HepG2 (cell line): Measurements from ENCODE around the gene CCDC68.

DNA sequence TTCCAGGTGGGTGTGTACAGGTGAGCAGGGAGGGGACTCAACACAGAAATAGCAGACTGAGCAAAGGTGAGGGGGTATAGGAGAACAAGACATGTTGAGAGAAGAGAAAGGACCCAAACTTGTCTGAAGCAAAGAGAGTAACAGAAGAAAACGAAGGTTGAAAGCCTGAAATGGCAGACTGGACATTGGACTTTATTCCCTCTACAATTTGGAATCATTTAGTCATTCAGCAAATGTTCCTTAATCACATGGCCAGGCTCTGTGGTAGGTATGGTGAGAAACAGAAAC, 23.3 kb downstream of the MRO start:
- RRBS, 2 experiments = no CpG with 5 or more reads among the region's 1 CpG
CAGE:
- cytosol, long polyA minus RNA = no peak
- cytosol, long polyA plus RNA = no peak
- long polyA plus RNA = no peak
- nucleus, long polyA minus RNA = no peak
- nucleus, long polyA plus RNA = no peak

DNA sequence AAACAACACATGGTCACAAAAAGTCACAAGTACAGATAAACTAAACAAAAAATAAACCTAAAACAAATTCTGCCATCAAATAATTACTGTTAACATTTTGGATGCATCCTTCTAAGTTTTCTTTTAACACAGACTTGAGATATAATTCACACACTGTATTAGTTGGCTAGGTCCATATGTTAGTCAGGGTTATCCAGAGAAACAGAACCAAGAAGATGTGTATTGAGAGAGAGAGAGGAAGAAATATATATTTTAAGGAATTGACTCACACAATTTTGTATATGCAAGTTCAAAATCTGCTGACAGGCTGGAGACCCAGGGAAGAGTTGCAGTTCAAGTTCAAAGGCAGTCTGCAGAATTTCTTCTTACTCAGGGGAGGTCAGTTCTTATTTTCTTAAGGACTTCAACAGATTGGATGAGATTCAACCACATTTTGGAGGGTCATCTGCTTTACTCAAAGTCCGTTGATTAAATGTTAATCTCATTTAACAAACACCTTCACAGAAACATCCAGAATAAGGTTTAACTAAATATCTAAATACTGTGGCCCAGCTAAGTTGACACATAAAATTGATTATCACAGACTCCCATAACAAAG, 23.0 kb upstream of the MRO start:
- RRBS, 2 experiments = no CpG with 5 or more reads among the region's 1 CpG
CAGE:
- cytosol, long polyA minus RNA = no peak
- cytosol, long polyA plus RNA = no peak
- long polyA plus RNA = no peak
- nucleus, long polyA minus RNA = no peak
- nucleus, long polyA plus RNA = no peak

- RRBS, 2 experiments = no CpG with 5 or more reads among the region's 2 CpGs
CAGE:
- cytosol, long polyA minus RNA = no peak
- cytosol, long polyA plus RNA = no peak
- long polyA plus RNA = no peak
- nucleus, long polyA minus RNA = no peak
- nucleus, long polyA plus RNA = no peak
These were observed 23.6 kb upstream of the ELAC1 start for GRCh38 chr18:50944257-50944600.

DNA sequence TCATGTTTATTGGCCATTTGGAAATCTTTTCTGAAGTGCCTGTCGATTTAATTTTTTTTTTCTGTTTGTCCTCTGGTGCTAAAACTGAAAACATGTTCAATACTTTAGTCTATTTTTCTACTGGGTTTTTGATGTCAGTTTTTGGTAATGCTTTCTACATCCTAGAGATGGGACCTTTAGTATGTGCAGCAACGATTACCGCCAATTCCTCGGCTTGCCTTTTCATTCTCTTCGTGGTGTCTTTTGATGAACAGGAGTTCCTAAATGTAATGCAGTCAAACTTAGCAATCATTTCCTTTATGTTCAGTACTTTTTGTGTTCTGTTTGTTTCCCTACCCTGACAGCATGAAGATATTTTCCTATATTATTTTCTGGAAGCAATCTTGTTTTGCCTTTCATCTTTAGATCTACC, 55.9 kb downstream of the MEX3C start:
- RRBS, 2 experiments = no CpG with 5 or more reads among the region's 5 CpGs
CAGE:
- cytosol, long polyA minus RNA = no peak
- cytosol, long polyA plus RNA = no peak
- long polyA plus RNA = no peak
- nucleus, long polyA minus RNA = no peak
- nucleus, long polyA plus RNA = no peak

DNA sequence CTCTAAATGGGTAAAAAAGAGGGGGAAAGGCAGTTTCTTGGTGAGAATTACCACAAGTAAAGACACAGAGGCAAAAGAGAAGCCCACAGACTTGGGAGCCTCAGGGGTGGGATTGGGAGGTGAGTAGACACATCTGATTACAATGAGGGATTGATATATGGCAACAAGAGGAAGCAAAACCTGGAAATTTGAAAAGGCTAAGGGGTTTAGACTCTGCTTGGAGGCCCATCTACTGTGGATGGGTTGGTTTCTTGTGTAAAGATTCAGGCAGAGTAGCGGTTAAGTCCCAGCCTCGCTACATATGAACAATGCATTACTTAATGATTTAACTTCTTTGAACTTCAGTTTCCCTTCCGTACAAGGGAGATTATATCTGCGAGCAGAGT, 13.9 kb upstream of the MEX3C start:
- RRBS, 2 experiments = no CpG with 5 or more reads among the region's 4 CpGs
CAGE:
- cytosol, long polyA minus RNA = no peak
- cytosol, long polyA plus RNA = no peak
- long polyA plus RNA = no peak
- nucleus, long polyA minus RNA = no peak
- nucleus, long polyA plus RNA = no peak

- RRBS, 2 experiments = no CpG with 5 or more reads among the region's 5 CpGs
CAGE:
- cytosol, long polyA minus RNA = no peak
- cytosol, long polyA plus RNA = no peak
- long polyA plus RNA = no peak
- nucleus, long polyA minus RNA = no peak
- nucleus, long polyA plus RNA = no peak
These were observed 66.3 kb upstream of the DCC start for GRCh38 chr18:52273776-52274030.

DNA sequence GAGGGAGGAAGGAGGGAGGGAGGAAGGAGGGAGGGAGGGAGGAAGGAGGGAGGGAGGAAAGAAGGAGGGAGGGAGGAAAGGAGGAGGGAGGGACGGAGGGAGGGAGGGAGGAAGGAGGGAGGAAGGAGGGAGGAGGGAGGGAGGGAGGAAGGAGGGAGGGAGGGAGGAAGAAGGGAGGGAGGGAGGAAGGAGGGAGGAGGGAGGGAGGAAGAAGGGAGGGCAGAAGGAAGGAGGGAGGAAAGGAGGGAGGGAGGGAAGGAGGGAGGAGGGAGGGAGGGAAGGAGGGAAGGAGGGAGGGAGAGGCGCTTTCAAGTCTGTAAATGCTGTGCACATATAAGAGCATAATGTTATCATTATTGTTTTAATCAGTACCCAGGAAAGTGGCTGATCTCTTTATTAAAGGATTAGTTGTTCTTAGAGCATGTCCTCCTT, 363.2 kb downstream of the MBD2 start:
- RRBS, 2 experiments = no CpG with 5 or more reads among the region's 2 CpGs
CAGE:
- cytosol, long polyA minus RNA = no peak
- cytosol, long polyA plus RNA = no peak
- long polyA plus RNA = no peak
- nucleus, long polyA minus RNA = no peak
- nucleus, long polyA plus RNA = no peak

DNA sequence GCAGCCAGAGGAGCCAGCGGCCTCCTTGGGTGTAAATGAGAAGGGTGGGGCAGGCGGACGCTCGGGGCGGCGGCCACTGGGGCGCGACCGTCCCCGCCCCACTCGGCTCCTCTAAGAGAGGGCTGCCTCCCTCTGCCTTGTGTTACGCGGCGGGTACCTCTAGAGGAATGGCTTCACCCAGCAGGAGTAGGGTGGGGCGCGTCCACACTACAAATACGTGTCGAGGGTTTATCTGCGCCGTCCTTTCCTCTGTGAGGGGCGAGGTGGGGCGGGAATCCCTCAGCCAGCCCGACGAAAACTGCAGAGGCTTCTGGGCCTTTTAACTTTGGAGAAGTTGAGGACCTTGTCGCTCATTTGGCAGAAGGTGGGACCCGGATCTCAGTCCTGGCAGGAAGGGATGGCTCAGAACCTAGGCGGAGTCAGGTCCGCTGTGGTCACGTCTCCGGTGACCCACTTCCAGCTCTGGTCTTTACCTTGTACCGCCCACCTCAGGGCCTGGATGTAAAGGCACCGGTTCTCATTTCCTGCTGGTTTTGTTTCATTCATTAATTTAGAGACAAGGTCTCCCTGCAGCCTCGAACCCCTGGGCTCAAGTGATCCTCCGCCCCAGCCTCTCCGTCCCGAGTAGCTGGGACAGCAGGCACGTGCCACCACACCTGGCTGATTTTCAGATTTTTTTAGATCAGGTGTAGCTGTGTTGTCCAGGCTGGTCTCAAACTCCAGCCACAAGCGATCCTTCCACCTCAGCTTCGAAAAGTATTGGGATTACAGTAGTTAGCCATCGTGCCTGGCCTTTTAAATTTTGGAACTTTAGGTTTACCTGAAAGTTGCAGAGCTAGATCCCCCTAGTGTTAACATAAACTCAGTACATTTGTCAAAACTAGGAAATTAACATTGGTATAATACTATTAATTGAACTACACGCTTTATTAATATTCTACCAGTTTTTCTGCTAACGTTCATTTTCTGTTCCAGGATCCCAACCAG, 645 bp downstream of the POLI start:
- RRBS, 2 experiments = 2 to 3% methylated on average over 7 of the region's 42 CpGs
CAGE:
- cytosol, long polyA minus RNA = no peak
- cytosol, long polyA plus RNA = no peak
- long polyA plus RNA = no peak
- nucleus, long polyA minus RNA = no peak
- nucleus, long polyA plus RNA = no peak

DNA sequence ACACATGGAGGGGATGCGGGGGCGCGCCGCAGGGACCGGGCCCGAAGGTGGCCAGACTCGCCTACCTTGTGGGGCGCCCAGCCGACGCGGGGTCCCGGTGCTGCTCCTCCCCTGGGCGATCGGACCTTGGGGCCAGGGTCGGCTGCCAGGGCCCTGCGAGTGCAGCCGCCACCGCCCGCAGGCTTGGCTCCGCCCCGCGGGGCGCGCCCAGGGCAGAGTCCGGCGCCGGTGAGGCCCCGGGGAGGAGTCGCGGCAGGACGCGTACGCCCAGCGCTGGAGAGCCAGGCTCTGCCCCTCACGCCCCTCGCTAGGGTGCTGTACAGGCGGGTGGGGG, at the start of gene CCDC68:
Gene CCDC68 (minus strand): TSS at position 191 of the 334 bp plus-strand sequence.
- RRBS, 2 experiments = 2% methylated on average over 8 of the region's 37 CpGs
CAGE:
- cytosol, long polyA minus RNA = no peak
- cytosol, long polyA plus RNA = no peak
- long polyA plus RNA = no peak
- nucleus, long polyA minus RNA = no peak
- nucleus, long polyA plus RNA = no peak

DNA sequence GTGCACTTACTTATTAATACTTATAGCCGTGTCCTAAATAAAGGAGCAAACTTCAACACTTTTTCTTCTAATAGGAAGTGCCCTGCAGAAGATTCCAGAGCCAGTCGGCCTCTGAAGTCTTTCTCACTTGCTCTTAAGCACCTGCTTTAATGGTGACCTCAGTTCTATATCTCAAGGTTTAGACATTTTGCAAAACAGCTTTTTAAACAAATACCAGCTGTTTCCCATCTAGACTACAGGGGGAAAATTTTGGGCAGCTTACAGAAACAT, 285.2 kb upstream of the CCDC68 start:
- RRBS, 2 experiments = no CpG with 5 or more reads among the region's 2 CpGs
CAGE:
- cytosol, long polyA minus RNA = no peak
- cytosol, long polyA plus RNA = no peak
- long polyA plus RNA = no peak
- nucleus, long polyA minus RNA = no peak
- nucleus, long polyA plus RNA = no peak

DNA sequence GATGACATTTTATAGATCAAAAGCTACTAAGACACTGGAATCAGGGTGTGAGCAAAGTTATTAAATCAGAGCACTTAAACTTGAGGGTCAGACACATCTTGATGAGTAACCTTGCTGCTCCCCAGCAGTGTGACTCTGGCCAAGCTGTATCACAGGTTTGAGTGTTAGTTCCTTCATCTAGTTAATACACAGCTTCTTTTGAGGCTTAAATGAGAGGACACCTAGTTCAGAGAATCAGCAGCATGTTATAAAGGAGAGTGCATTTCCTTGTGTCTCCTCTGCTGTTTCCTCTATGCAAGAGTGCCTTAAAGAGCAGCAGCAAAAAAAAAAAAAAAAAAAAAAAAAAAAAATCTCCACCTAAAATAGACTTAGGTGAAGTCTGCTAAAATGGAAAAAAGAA, 261.9 kb downstream of the TCF4 start:
CAGE:
- cytosol, long polyA minus RNA = no peak
- cytosol, long polyA plus RNA = no peak
- long polyA plus RNA = no peak
- nucleus, long polyA minus RNA = no peak
- nucleus, long polyA plus RNA = no peak

GRCh38 chr18:55400515-55401536, 187.2 kb downstream of the TCF4 start:
- RRBS, 2 experiments = no CpG with 5 or more reads among the region's 13 CpGs
CAGE:
- cytosol, long polyA minus RNA = no peak
- cytosol, long polyA plus RNA = no peak
- long polyA plus RNA = no peak
- nucleus, long polyA minus RNA = no peak
- nucleus, long polyA plus RNA = no peak

DNA sequence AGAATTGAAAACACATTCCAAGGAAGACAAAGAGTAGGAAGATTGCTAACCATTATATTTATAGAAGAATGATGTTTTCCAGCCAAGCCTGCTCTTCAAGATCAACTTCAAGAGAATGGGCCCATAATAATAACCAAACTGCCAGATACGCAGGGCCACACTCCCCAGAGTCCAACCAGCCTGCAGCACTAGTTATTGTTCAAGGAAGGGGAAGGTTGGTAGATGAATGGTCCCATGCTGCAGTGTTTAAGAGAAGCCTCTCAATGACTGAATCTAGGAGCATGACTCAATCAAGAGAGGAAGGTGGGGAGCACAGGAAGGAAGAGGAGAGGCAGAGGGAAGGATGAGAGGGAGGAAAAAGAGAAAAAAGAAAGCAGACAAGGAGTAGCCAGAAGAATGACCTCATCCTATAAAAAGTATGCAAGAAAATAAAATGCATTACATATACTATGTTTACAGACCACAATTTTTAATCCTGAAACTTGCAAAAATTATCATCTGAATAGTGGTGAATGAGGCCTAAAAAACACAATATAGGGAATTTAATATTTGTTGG, 174.6 kb downstream of the TCF4 start:
- RRBS, 2 experiments = no CpG with 5 or more reads among the region's 1 CpG
CAGE:
- cytosol, long polyA minus RNA = no peak
- cytosol, long polyA plus RNA = no peak
- long polyA plus RNA = no peak
- nucleus, long polyA minus RNA = no peak
- nucleus, long polyA plus RNA = no peak

GRCh38 chr18:55419991-55420820, 167.8 kb downstream of the TCF4 start:
- RRBS, 2 experiments = no CpG with 5 or more reads among the region's 11 CpGs
CAGE:
- cytosol, long polyA minus RNA = no peak
- cytosol, long polyA plus RNA = no peak
- long polyA plus RNA = no peak
- nucleus, long polyA minus RNA = no peak
- nucleus, long polyA plus RNA = no peak

DNA sequence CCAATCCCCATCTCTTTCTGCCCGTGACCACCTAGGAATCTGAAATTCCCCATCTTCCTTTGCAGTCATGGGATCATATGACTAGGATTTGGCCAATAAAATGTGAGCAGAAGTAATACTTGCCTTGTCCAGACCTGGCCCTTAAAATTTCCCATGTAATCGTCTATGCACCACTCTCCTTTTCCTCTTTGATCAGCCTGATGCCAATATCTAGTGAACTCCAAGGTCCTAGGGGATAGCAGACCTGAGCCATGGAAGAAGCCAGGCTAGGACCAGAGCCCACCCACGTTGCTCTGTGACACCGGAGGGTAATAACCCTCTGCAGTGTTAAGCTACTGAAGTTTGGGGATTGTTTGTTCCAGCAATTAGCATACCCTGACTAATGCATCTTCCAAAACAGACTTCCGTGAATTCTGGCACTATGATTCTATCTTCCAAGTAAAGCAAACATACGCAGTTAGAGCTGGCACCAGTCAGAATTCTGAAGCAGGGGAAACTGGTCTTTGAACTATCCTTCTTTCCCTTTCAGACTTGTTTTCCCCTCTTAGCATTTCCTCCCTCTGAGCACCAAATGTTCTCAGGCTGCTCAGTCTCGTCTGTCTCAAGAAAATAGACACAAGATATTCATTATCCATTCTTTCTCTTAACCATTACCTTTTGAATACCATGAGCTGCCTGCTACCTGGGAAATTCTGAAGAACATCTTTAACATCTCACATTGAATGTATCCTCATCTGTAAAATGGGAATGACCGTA, 108.4 kb downstream of the TCF4 start:
- RRBS, 2 experiments = no CpG with 5 or more reads among the region's 8 CpGs
CAGE:
- cytosol, long polyA minus RNA = no peak
- cytosol, long polyA plus RNA = no peak
- long polyA plus RNA = no peak
- nucleus, long polyA minus RNA = no peak
- nucleus, long polyA plus RNA = no peak

GRCh38 chr18:55502159-55502717, 85.8 kb downstream of the TCF4 start:
- RRBS, 2 experiments = no CpG with 5 or more reads among the region's 2 CpGs
CAGE:
- cytosol, long polyA minus RNA = no peak
- cytosol, long polyA plus RNA = no peak
- long polyA plus RNA = no peak
- nucleus, long polyA minus RNA = no peak
- nucleus, long polyA plus RNA = no peak

DNA sequence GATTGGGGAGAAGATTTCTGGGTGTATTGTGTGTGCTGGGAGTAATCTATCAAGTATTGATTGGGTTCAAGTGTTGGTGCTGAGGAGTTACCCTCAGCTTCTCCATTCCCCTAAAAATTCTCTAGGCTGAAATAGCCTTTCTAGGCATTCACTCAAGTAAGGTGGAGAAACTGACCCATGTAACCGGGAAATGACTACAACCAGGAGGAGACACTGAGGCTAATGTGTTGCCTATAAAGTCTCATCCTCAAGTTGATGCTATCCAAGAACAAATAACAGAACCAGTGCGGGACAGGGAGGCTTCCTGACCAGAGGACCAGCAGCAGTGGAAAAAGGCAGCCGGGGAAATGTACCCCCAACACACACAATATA, 80.2 kb downstream of the TCF4 start:
- RRBS, 2 experiments = 0% methylated on average over 1 of the region's 3 CpGs; no CpG with 5 or more reads in 1 of the 2 experiments
CAGE:
- cytosol, long polyA minus RNA = no peak
- cytosol, long polyA plus RNA = no peak
- long polyA plus RNA = no peak
- nucleus, long polyA minus RNA = no peak
- nucleus, long polyA plus RNA = no peak

GRCh38 chr18:55547000-55547343, 41.0 kb downstream of the TCF4 start:
- RRBS, 2 experiments = no CpG with 5 or more reads among the region's 3 CpGs
CAGE:
- cytosol, long polyA minus RNA = no peak
- cytosol, long polyA plus RNA = no peak
- long polyA plus RNA = no peak
- nucleus, long polyA minus RNA = no peak
- nucleus, long polyA plus RNA = no peak

GRCh38 chr18:55589431-55590557, 1.8 kb upstream of the TCF4 start:
- RRBS, 2 experiments = no CpG with 5 or more reads among the region's 42 CpGs
CAGE:
- cytosol, long polyA minus RNA = no peak
- cytosol, long polyA plus RNA = no peak
- long polyA plus RNA = no peak
- nucleus, long polyA minus RNA = no peak
- nucleus, long polyA plus RNA = no peak

DNA sequence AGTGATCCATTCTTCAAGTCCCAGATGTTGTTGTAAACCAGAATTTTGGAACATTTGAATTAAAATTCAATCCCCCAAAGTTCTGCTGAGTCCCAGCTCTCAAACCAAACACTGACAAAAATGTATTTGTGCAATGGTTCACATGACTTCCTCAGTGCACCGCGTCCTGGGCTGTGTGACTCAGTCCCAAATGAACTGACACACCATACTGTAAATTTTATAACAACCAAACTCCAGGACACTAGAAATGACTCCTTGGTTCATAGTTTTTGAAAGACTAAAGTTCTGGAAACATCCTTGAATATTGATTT, 281.9 kb upstream of the TCF4 start:
- RRBS, 2 experiments = no CpG with 5 or more reads among the region's 2 CpGs
CAGE:
- cytosol, long polyA minus RNA = no peak
- cytosol, long polyA plus RNA = no peak
- long polyA plus RNA = no peak
- nucleus, long polyA minus RNA = no peak
- nucleus, long polyA plus RNA = no peak